Epithelial cell of esophagus (primary cell): Measurements from ENCODE around the genes OR4A47, OR4C6, OR8K5, OR8H1, OR8U1, P2RX3, TMX2 and OR9Q2.

- RRBS = no CpG with 5 or more reads among the region's 12 CpGs
These were observed 112.6 kb upstream of the OR4B1 start for GRCh38 chr11:48103706-48104720.

GRCh38 chr11:48111705-48112374, 104.8 kb upstream of the OR4B1 start:
- RRBS = no CpG with 5 or more reads among the region's 5 CpGs

GRCh38 chr11:48488463-48489022, at the start of gene OR4A47:
Gene OR4A47 (plus strand): TSS chr11:48488793.
- RRBS = no CpG with 5 or more reads among the region's 1 CpG

DNA sequence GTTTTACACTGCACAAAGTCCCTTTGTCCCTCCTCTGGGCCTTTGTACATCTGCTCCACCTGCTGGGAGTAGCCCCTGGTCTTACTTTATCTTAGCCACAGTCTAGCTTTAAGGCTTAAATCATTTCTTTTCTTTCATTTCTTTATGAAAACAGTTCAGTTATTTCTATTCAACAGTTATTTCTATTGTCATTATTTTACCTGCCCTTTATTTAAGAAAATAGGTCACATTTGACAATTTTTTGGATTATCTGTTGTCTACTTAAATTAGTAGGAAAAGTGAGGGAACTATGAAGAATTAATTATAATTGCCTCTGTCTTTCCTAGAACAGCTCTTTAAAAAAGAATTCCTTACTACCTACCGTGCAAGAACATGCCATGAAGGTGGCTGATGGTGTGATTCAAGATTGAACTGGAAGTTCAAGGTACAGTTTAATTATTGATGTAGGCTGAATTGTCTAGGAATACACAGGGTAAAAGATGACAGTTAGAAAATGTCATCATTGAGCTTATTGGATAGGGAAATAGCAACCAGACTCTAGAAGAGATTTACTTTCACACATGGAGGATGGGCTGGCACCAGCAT, at the start of gene OR4C6:
Gene OR4C6, plus strand, starts transcription at position 377 of the 585 bp plus-strand sequence.
- RRBS = no CpG with 5 or more reads among the region's 1 CpG

GRCh38 chr11:56160020-56160615, at the start of gene OR8K5:
Gene OR8K5 (minus strand): TSS chr11:56160317.
- RRBS = no CpG with 5 or more reads among the region's 4 CpGs

GRCh38 chr11:56292121-56292561, at the start of gene OR8H1:
Gene OR8H1 (minus strand): TSS chr11:56292254.
- RRBS = no CpG with 5 or more reads among the region's 2 CpGs

GRCh38 chr11:56375340-56375865, at the start of gene OR8U1:
Gene OR8U1 (plus strand): TSS chr11:56375624.
- RRBS = no CpG with 5 or more reads among the region's 3 CpGs

GRCh38 chr11:57092047-57092755, 89.6 kb upstream of the LRRC55 start:
- RRBS = no CpG with 5 or more reads among the region's 9 CpGs

- RRBS = no CpG with 5 or more reads among the region's 12 CpGs
These were observed 18.1 kb downstream of the TNKS1BP1 start for GRCh38 chr11:57306549-57307080.

DNA sequence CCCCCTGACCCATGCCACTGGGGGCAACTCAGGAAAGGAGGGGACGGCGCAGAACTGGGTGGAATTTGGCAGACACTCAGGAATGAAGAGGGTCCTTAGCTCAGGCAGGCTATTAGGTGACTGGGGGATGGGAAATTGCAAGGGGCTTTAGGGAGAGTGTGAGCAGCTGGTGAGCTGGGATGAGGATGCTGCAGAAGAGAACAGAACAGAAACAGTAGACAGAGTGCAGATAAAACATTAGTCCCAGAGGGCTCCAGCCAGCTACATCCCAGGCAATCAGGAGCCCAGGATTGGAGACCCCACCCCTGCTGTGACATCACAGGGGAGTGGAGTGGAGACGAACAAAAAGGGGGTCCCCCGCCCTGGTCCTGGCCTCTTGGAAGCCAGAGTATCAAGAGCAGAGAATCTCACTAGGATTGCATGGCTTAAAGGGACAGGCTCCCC, at the start of gene P2RX3:
Gene P2RX3, plus strand, starts transcription at position 371 of the 444 bp plus-strand sequence.
- RRBS = no CpG with 5 or more reads among the region's 4 CpGs

GRCh38 chr11:57420477-57421124, 6.3 kb downstream of the SLC43A3 start:
- RRBS = no CpG with 5 or more reads among the region's 7 CpGs

- RRBS = no CpG with 5 or more reads among the region's 13 CpGs
These were observed 11.7 kb upstream of the SLC43A3 start for GRCh38 chr11:57438342-57439313.

DNA sequence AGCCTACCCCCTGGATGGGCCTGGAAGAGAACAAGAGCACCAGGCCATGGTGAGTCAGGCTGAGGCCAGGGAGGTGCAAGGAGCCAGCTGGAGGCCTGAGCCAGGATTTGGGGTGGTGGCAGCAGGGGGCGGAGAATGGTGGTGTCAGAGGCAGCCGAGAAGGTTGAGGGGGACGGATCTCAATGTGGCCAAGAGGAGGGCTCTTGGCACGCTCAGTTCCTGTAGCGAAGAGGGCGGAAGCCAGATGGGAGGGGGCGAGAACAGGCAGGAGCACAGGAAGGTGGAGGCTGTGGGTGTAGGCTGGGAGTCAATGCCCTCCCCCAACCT, 13.7 kb downstream of the RTN4RL2 start:
- RRBS = no CpG with 5 or more reads among the region's 7 CpGs

- RRBS = no CpG with 5 or more reads among the region's 16 CpGs
These were observed 24.3 kb downstream of the RTN4RL2 start for GRCh38 chr11:57484394-57485175.

- RRBS = 1% methylated on average over 7 of the region's 72 CpGs
These were observed 1.1 kb downstream of the SLC43A1 start for GRCh38 chr11:57514046-57515117.

DNA sequence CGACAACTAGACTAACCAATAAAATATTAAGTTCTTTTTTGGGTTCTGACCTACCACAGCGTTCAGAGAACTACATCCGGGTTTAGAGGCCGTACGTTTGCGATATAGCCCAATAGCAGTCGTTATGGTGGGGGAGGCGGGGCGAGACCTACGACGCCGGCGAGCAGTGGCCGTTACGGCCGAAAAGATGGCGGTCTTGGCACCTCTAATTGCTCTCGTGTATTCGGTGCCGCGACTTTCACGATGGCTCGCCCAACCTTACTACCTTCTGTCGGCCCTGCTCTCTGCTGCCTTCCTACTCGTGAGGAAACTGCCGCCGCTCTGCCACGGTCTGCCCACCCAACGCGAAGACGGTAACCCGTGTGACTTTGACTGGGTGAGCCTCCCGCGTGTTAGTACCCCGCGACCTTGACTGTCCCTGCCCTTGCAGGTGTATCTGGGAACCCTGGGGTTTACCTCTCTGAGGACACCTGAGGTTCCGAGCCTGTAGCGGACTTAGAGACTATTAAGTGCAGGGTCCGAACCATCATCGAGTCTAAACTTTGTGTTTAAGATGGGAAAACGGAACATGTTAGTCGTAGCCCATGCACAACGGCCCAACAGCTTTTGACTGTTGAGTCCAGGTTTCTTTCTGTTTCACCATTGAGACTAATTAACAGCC, at the start of gene TMX2:
Gene TMX2, plus strand, starts transcription at position 162 of the 661 bp plus-strand sequence.
- RRBS = 2% methylated on average over 9 of the region's 43 CpGs

DNA sequence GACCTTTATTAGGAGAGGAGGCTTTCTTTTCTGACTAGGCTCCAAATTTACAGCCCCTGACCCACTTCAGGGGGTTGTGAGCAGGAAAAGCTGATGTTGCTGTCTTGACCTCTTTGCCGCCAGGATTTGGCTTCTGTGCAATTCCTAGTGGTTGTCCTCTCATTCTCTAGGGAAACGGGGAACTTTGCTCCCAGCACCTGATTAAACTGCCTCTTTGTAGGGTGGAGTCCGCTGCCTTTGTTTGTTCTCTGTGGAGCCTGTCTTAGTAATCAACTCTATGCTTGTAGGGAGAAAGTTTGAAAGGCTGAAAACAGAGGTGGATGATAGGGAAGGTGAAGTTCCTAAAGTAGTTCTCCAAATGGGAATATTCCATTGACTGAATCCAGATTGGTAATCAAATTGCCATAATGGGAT, 16.4 kb downstream of the CTNND1 start:
- RRBS = no CpG with 5 or more reads among the region's 3 CpGs

DNA sequence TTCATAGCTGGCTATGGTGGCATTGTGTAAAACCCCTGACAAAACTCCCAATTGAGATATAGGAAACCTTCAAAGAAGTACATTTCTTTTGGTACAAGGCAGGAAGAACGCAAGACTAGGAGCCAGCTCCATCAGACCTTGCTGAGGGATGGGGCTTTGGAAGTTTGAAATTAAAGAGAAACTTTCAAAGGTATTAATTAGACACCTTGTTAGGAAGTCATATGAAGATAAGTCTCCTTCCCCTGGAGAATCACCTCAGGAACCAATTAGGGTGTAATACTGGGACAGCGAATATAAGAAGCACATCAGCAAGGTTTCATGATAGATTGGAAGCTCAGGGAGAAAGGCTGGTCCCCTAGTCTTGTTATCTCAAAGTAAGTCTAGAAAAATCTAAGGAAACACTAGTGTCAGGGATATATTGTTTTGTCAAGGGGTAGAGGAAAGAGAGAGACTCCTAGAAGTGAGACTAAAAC, at the start of gene OR9Q2:
Gene OR9Q2, plus strand, starts transcription at position 336 of the 473 bp plus-strand sequence.
- RRBS = no CpG with 5 or more reads among the region's 2 CpGs

- RRBS = no CpG with 5 or more reads among the region's 9 CpGs
These were observed 1.1 kb upstream of the LPXN start for GRCh38 chr11:58576501-58577370.